Measurements from ENCODE around the gene ATP6V0A4.

GRCh38 chr7:137957763-137958374 is 44.0 kb downstream of the CREB3L2 start:
- PRO-cap = bidirectional peak, plus-strand start at chr7:137958152, minus-strand start at chr7:137957990

GRCh38 chr7:137975203-137975841 is 26.6 kb downstream of the CREB3L2 start:
- PRO-cap = bidirectional peak, plus-strand start at chr7:137975437, minus-strand start at chr7:137975316

- PRO-cap = unidirectional peak, minus-strand start at chr7:137989245
These were observed 12.9 kb downstream of the CREB3L2 start for GRCh38 chr7:137988931-137989479.

DNA sequence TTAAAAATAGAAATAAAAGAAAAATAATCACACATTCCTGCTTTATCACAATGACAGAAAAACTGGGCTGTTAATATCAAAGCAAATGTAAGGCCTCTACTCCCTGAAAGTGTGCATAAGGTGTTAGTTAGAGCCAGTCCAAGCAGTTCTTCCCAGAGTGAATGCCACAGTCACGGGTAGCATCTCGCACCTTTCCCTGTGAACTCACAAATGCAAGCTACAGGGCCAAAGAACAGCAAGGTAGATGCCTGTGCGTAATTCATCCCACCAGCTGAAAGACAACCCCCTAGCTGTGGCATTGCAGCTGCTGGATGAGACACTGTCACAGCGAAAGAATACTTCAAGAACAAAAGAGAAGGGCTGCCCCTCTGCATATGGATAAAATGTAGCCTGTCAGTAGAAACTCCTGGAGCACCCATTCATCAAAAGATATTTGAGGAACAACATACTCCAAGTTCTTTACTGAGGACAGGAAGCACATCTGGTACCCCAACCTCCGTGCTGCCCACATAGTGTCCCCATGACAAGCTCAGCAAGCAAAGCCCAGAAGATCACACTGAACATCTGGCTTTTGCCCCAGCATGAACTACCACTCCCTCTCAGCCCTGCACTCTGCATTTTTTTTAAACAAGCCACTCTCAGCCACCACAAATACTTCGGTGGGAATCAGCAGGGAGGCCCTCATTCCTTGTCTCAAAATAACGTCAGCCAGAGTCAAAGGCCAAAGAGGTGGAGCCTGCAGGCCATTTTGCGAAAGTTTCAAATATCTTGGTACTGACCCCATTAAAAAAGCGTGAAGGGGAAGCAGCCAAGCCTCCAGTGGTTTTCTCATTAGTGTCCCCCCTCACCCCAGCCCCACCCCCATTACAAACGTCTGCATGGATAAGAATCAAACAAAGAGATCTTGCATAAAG is 1.8 kb downstream of the CREB3L2 start:
- PRO-cap = bidirectional peak, plus-strand start at position 786 of the sequence, minus-strand start at position 566 of the sequence

DNA sequence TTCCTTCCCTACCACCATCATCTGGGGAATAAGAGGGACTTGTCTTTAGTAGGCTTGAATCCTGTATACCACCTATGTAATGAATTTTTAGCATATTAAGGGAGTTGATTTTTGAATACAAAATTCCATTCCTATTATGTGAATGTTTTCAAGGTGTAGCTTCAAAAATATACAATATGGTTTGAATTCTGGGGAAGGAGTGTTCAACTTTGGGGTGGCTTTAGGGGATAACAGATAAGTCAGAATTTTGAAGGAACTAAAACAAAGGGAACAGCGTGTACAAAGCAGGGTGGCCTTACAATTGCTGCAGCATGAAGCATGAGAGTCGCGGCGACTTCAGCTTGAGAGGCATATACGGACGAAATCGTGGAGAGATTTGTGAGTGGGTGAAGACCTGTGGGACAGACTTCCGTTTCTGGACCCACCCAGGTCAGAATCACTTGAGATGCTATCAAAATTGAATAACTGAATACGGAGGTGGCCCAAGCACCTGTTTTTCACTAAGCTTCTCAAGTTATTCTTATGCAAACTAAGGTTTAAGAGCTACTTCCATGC is 1.6 kb upstream of the TRIM24 start:
- PRO-cap = no peak

GRCh38 chr7:138773724-138774311 is 24.0 kb upstream of the TMEM213 start:
- PRO-cap = no peak

DNA sequence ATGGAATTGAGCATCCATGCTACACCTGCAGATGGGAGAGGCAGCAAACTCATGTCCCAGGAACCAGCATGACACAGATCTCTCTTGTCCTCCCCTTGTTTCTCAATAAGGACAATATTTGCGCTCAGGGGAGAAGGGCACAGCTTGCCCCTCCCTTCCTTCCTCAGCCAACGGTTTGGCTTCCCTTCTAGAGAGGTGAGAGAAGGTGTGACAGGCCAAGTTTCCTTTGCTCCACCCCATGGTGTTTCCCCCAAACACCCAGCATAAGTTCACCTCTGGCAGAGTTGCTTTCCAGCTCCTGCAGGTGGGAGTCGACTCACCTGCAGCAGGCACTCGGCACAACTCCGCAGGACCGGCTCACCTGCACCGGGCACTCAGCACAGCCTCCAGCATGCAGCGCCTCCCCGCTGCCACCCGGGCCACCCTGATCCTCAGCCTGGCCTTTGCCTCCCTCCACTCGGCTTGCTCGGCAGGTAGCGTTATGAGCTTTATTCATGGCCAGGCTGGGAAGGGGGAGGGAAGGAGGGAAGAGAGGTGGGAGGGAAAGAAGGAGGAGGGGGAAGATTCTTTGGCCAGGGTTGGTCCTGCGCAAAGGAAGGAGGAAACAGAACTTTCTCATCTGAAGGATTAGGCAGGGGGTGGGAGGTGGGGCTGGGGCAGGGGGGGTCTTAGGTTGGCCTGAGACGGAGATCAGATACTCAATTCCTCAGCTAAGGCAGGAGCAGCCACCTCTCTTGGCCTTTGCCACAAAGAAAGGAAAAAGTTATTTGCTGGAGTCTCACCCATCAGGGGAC is at the start of gene ATP6V0A4:
ATP6V0A4 (minus strand) TSS at position 483 of the 794 bp plus-strand sequence.
- PRO-cap = no peak

DNA sequence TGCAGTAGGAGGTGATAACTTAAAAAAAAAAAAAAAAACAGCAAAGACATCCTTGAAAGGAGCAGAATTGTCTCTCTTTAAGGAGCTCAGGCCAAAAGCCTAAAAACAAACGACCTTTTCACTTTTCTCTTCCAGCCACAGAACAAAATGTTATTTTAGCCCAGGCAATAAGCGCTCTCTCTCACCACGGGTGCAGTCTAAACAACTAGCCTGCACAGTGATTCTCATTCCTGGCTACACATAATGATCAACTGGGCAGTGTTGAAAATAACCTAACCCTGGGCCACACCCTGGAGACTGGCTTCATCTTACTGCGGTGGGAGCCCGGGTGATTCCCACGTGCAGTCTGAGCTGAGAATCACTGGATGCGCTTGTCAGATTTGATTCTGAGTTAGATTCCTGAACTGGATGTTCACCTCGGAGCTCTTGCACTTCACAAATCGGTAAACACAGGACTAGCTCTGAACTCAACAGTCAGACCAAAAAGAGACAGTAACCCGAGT is 15.0 kb downstream of the ZC3HAV1 start:
- PRO-cap = no peak

DNA sequence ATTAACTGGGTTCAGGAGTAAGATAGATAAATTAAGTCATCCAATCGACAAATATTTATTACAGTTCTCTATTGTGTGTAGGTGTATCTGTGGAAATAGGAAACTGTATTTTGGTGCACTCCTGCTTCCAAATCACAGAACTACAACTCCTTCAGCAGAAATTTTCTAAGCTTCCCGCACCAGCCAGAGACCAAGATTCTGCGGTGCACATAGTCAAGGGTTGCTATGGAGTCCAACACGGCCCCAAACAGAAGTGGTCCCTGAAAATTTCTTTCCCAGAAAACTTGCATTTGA is 366 bp upstream of the TTC26 start:
- PRO-cap = no peak

- PRO-cap = no peak
These were observed 53.1 kb upstream of the FMC1 start for GRCh38 chr7:139288097-139288463.

- PRO-cap = no peak
These were observed 39.5 kb upstream of the FMC1 start for GRCh38 chr7:139301357-139302302.

DNA sequence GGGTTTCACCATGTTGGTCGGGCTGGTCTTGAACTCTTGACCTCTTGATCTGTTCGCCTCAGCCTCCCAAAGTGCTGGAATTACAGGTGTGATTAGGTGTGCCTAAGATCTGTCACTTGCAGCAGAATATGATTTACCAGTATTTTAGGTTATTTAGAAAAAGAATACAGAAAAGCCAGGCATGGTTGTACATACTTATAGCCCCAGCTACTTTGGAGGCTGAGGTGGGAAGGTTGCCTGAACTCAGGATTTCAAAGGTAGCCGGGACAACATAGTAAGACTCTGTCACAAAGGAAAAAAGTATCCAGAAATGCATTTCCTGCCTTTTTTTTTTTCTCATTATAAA is 19.3 kb downstream of the LUC7L2 start:
- PRO-cap = no peak

DNA sequence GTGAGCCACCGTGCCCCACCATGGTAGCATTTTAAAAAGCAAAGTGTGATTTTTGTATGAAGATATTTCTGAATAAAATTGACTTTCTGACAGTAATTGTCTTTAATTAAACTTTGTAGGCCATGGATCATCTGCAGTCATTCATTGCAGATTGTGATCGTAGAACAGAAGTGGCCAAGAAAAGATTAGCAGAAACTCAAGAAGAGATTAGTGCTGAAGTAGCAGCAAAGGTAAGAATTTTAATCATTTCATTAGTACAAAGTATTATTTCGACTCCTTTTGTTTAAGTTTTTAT is 42.3 kb downstream of the LUC7L2 start:
- PRO-cap = no peak

DNA sequence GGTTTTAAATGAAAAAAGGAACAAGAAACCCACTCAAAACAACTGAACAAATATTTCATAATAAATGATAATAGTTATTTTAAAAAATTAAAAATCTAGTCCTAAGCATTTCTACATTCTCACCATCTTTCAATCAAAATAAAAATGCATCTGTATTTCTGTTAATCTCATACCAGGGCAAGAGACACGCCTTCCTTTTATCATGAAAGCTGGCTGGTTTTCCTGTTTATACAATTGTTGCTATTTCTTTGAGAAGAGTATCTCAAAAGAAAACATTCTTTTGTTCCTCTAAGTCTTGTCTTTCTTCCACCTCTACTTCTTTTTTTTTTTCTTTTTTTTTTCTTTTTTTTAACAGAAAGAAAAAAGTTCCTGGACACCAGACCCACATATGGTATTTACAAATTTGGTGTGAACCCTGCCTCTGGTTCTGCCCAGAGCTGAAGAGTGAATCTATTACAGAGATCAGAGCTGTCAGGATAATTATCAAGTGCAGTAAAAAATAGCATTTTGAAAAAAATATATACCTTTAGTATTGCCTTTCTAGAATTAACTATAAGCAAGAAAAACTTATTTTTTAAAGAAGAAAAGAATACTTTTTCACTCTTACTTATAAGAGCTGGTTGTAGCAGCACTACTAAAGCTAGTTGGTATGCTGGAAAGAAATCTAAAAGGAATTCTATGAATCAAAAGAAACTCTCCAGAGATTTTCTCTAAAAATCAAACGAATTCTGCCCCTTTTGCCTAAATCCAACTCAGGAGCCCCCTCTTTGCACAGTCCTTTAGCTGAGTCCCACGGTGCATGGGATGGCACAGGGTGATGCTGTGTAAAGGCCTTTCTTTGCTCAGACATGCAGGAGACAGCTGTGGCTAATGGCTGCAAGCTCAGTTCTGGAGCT is 42.1 kb downstream of the CLEC2L start:
- PRO-cap = no peak

GRCh38 chr7:139600058-139600681 is 76.7 kb downstream of the CLEC2L start:
- PRO-cap = no peak

- PRO-cap = no peak
These were observed 126.6 kb downstream of the HIPK2 start for GRCh38 chr7:139651128-139651675.

GRCh38 chr7:139658407-139658922 is 119.3 kb downstream of the HIPK2 start:
- PRO-cap = no peak

GRCh38 chr7:139679974-139680610 is 97.7 kb downstream of the HIPK2 start:
- PRO-cap = no peak

GRCh38 chr7:139691224-139691592 is 86.6 kb downstream of the HIPK2 start:
- PRO-cap = no peak

GRCh38 chr7:139704015-139704731 is 73.6 kb downstream of the HIPK2 start:
- PRO-cap = no peak

Data from tibial artery (tissue), 1 donor.